Left lobe of liver (tissue), 1 donor: ENCODE measurements around a stretch of chr2.

- PRO-cap: no peak
These were observed 63.0 kb downstream of the HPCAL1 start for GRCh38 chr2:10365710-10366103.

GRCh38 chr2:10382080-10383253 is 65.7 kb downstream of the ODC1 start:
- PRO-cap: no peak

- PRO-cap: no peak
These were observed 21.4 kb downstream of the ODC1 start for GRCh38 chr2:10426594-10427221.

DNA sequence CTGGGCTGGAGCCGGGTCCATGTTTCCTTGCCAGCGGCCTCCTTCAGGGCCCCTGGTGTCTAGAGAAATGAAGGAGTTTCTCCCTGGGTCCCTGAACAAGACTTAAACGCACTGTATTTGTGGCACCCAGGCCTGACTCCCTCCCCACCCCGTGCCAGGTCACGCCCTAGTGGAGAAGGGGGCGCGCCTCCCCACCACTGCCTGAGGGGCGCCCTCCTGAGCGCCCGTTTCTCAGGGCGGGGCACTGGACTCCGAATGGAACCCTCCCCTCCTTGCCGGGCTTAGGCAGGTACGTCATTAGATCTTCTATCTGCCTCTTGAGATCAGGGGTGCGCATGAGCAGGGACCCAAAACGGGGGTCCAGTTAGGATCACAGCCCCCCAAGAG is 16.3 kb downstream of the ODC1 start:
- PRO-cap: no peak

DNA sequence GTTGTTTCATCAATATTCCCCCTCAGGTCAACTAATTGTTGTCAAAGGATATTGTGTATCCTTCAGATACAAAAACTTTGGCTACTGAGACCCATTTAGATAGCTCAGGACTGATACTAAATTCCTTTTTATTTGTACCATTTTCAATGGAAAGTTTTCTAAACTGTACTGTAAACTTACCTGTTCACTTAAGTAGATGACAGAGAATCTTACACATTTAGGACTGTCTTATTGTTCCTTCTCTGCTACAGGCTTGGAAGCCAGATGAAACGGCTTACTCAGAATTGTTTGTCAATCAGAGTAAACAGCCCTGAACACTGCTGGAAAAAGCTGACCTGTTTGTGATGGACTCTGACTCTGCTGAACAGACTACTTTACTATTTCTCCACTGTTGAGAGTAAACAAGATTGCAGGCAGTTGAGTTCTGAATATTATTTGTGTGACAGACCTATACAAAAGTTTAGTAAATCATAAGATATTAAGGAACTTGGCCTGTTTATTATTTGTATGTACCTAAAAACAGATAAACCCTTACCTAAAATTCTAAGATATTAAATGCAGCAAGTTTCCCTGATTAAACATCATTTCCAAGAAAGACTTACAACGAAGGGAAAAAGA is 99.1 kb downstream of the NOL10 start:
- PRO-cap: bidirectional peak, plus-strand start at position 391 of the sequence, minus-strand start at position 266 of the sequence

DNA sequence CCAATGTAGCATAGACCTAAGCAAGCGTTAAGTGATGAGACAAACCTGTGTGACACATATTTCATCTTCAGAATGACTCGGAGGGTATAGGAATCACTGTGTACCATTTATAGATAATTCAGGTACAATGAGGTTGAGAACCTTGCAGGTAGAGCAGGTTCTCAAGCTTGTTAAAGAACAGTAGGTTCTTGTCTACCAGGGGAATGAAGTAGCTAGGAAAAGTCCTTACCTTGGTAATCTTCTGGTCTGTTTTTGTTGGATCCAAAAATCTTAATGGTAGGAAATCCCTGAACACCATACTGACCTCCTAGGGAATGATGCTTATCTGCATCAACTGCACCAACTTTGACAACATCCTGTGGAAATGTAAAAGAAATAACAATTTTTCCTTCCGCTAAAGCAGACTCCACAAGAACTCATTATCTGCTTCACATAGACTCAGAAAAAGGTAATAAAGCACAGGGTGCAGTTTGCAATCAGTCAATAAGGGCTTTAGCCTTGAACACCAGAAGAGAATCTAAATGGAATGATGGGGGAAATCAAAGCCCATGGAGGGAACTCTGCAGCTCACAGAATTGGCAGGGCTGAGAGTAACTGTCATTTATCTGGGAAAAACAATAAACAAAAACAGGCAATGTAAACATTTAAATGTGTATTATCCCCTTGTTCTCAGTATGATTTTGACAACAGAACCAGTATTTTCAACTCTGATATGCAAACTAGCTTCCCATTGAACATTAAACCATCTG is 15.6 kb downstream of the PDIA6 start:
- PRO-cap: no peak

- PRO-cap: no peak
These were observed 38.0 kb upstream of the KCNF1 start for GRCh38 chr2:10873480-10874293.

GRCh38 chr2:11024268-11024539 is 108.7 kb upstream of the C2orf50 start:
- PRO-cap: no peak

DNA sequence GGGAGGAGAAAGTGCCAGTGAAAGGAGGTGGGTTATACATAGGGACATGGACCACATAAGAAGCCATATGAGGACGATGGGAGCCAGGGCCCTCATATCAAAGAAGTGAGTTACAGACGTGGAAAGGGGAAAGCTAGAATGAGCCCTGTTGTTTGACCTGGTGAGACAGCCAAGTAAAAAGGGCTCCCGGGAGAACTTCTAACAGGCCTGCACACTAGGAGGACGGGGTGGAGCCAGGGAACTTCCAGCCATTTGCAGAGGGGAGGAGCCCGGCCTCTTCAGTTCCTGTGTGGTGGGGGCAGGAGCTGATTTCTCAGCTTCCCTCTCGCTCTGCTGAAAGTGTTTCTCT is 61.7 kb upstream of the C2orf50 start:
- PRO-cap: no peak

DNA sequence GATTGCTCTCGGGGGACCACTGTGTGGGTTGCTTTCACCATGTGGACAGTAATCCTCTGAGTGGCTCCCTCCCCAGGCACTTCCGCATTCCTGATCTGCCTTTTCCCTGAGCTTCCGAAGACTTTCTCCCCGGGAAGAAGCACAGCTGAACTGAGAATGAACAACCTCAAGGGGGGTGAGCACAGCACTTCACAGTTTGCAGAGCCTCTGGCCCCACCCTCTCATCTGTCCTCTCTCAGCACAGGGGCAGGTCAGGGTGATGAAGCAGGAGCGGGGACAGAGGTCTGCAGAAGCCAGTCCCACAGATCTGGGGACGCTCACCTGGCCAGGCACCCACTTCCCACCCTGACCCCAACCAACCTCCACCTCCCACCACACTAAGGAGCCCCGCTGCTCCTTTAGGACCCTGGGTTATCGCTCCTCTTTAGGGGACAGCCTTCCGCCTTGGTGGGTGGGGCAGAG is 11.3 kb upstream of the C2orf50 start:
- PRO-cap: no peak

- PRO-cap: no peak
These were observed 46.6 kb downstream of the SLC66A3 start for GRCh38 chr2:11201831-11202332.

DNA sequence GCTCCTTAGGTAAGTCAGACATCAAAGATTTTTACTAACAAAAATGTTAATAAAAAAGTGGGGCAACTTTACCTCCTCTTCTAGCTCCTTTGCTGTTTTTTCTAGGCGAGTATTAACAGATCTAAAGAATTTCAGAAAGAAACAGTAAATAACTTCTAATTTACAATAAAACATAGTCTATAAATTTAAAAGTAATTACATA is 60.7 kb downstream of the SLC66A3 start:
- PRO-cap: no peak

DNA sequence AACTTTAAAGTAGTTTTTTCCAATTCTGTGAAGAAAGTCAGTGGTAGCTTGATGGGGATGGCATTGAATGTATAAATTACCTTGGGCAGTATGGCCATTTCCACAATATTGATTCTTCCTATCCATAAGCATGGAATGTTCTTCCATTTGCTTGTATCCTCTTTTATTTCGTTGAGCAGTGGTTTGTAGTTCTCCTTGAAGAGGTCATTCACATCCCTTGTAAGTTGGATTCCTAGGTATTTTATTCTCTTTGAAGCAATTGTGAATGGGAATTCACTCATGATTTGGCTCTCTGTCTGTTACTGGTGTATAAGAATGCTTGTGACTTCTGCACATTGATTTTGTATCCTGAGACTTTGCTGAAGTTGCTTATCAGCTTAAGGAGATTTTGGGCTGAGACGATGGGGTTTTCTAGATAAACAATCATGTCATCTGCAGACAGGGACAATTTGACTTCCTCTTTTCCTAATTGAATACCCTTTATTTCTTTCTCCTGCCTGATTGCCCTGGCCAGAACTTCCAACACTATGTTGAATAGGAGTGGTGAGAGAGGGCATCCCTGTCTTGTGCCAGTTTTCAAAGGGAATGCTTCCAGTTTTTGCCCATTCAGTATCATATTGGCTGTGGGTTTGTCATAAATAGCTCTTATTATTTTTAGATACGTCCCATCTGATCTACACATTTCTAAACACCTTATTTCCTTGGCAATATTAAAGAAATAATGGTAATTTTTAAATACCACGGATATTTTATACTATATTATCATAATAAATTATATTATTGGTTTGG is 25.1 kb downstream of the ROCK2 start:
- PRO-cap: no peak

GRCh38 chr2:11342727-11343436 is 1.6 kb downstream of the ROCK2 start:
- PRO-cap: bidirectional peak, plus-strand start at chr2:11342930, minus-strand start at chr2:11342925; bidirectional peak, plus-strand start at chr2:11343346, minus-strand start at chr2:11343093

- PRO-cap: no peak
These were observed 31.4 kb upstream of the ROCK2 start for GRCh38 chr2:11375863-11376230.

GRCh38 chr2:11506464-11507082 is 27.3 kb upstream of the GREB1 start:
- PRO-cap: no peak

GRCh38 chr2:11508405-11508889 is 25.4 kb upstream of the GREB1 start:
- PRO-cap: no peak

DNA sequence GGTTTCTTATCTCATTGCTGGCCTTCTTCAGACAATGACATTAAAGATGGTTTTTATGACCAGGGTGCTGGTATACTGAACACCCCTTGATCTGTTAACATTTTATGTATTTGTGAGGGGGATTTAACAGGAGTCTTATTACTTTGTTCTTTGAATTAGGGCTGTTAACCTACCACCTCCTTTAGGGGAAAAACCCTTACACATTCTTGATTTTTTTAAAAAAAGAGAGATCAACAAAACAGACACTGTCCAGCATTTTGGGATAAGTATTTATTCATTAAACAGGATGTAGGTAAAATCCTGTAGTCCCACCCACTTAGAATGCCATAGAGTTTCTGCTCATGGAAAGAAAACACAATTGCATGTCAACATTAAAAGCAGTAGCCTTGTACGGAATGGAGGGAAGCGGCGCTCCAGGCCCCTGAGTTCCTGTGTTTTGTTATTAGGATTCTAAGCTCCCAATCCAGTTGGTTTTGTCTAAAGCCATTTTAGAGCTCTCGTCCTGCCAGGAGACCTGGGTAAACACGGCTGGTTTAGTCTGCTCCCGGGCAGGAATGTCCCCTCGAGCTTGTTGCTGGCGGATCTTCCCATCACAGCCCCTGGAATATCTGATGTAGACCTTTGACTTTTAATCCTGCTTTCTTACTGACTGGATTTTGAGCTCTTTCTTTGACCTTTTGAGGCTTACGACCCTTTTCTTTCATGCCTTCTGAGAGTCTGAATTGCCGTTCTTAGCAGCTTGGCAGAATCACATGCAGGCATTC is 25.1 kb downstream of the GREB1 start:
- PRO-cap: no peak

GRCh38 chr2:11680248-11680910 is 10.4 kb upstream of the NTSR2 start:
- PRO-cap: no peak

DNA sequence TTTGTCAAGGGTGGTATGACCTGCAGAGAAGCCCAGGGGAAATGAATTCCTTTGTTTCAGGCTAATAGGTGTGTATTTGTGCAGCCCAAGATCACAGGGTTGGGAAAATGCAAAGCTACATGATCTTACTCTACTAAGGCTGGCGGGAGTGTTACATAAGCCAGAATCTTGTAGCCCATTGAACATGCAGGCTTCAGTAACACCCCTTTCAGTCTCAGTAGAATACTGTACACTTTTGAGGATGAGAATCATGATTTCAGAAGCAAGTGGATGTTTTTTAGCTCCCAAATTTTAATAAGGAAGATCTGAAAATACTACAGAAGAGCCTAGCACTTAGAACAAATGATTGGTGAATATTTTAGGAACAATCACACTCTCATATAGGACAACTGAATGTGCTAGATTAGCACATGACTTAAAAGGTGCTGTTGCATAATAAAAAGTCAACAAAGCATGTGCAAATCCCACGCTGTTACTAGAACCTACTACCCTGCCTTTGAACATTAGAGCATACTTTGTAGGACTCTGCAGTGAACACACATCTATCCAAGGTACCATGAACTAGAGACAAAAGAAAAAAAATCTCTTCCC is 23.8 kb upstream of the LPIN1 start:
- PRO-cap: bidirectional peak, plus-strand start at position 511 of the sequence, minus-strand start at position 351 of the sequence